ENCODE measurements around the gene SET.

GRCh38 chr9:128688181-128689337 lies at the start of gene SET:
Gene SET (plus strand): TSS chr9:128689222.
- PRO-cap = bidirectional peak, plus-strand start at chr9:128689232, minus-strand start at chr9:128688927
- RAMPAGE, long total RNA = no peak

- PRO-cap = no peak
- RAMPAGE, long total RNA = no peak
Observed at GRCh38 chr9:128770800-128771041, 1.0 kb downstream of the ZER1 start.

DNA sequence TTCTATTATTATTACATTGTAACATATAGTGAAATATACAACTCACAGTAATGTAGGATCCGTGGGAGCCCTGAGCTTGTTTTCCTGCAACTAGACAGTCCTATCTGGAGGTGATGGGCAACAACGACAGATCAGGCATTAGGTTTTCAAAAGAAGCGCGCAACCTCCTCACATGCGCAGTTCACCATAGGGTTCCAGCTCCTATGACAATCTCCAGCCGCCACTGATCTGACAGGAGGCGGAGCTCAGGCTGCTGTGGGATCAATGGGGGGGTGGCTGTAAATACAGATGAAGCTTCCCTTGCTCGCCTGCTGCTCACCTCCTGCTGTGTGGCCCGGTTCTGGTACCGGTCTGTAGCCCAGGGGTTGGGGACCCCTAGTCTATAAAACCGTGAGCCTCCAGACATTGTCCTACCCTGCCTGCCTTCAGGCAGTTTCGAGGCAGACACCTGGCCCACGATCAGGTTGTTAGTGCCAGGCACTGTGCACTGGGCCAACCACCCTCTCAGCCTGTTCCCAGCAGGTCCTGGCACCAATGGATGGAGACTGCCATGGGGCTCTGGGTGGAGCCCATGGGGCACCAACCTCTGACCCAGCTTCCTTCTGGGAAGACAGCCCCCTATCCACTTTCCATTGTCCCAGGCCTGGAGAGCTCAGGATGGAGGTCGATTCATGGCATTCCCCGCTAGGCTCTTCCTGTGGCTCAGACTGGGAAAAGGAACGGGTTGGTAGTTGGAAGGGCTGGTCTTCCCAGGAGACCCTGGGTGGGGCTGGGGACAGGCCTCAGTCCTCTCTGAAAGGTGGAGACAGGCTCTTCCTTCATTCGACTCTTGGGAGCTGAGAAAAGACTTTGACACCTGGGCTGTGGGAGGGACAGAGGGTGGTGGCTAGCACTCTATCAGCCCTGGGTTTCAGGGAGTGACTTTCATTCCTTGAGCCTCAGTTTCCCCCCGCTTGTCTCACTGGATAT lies 1.7 kb downstream of the ENDOG start:
- PRO-cap = no peak
- RAMPAGE, long total RNA = no peak

- PRO-cap = bidirectional peak, plus-strand start at chr9:128921961, minus-strand start at chr9:128921975; bidirectional peak, plus-strand start at chr9:128922295, minus-strand start at chr9:128922186
- RAMPAGE, long total RNA = start-site peak on the plus strand at chr9:128922302-128922311, 39 reads
Observed at GRCh38 chr9:128921736-128922412, 1.1 kb downstream of the PHYHD1 start.

GRCh38 chr9:129023555-129024165 lies 4.5 kb downstream of the SH3GLB2 start:
- PRO-cap = bidirectional peak, plus-strand start at chr9:129023969, minus-strand start at chr9:129023878
- RAMPAGE, long total RNA = no peak

DNA sequence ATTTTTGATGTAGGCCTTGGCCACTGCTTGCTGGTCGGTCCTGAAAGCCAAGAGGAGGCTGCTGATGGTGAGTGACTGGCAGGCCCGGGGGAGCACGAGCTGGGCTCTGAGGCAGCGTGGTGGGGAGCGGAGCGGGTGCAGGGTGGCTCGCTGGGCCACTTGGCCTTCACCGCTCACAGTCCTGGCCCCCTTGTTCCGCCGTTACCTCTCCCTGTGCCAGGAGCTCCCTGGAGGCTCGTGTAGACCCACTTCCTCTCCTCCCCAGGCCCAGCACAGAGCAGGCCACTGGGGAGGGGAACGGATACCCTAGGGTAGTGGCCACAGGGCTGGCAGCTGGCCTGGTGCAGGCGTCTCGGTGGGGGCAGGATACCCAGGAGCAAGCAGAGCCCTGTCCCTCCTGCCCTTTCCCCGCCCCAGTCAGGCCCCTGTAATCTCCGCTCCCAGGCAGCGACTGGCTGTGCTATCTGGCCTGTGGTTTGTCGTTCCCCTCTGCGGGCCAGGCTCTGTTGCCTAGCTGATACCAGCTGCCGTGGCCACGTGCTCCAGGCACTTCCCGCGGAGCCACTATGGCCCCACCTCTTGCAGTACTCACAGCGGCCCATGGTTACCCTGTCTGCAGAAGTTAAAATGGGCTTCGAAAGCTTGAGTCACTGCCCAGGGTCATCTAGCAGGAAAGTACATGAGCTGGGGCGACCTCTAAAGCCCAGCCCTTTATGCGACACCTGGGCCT lies 11.7 kb upstream of the DOLPP1 start:
- PRO-cap = no peak
- RAMPAGE, long total RNA = no peak

DNA sequence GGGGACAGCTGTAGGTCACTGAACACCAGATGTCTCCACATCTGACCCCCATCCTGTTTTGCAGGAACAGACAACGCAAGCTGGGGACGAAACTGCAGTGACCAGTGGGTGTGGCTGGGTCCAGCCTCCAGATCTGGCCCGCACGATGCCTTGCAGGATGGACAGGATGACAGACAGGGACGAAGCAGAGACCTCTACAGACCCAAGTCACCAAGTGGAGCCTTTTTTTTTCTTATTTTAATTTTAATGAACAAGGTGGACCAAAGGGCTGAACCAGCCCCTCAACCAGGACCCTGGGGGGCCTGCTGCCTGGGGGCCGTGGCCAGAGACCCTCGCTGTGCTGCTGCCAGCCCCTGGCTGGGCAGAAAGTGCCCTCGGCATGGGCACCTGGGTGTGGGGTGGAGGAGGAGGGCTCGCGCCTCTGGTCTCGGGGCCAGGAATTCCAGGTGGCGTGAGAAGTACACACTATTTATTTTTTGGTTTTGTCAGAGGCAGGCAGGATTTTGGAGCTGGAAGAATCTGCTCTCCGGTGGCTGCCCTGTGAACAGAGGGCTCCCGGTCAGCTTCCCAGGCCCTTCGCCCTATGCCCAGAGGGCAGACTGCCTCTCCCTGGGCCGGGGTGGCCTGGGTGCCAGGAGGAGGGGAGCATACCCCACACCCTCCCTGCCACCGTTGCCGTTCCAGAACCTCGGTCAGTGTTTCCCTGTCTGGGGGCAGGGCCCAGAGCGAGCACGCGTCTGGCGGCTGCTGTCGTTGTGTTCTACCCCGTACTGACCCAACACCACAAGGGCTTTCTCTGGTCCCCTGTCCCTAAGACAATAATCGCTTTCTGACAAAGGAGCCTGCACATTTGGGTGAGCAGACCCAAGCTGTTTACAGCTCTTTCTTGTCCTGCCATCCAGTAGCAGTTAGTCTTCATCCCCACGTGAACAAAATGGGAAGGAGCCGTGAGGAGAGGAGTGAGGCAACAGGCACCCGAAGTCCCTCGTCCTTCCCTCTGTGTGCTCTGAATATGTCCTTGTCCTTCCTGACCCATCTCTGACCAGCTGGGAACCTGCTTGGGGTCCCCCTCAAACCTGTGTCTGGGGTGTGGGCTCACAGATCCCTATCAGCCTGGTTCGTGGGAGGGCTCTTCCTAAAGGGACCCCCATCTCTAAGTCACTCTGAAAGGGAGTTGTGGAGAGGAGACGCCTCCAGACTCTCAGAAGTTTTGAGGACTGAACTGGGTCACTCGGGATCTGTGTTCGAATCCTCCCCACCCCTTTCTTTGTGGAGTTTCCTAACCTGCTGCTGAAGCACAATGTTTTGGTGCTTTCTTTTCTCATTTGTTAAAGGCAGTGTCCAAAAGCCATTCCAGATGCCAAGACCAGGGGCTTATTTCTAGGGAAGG lies 8.5 kb downstream of the DOLPP1 start:
- PRO-cap = no peak
- RAMPAGE, long total RNA = start-site peak on the plus strand centred at position 273 of the sequence, 48 bp wide, 5 reads; start-site peak on the plus strand centred at position 1,163 of the sequence, 143 bp wide, 23 reads

DNA sequence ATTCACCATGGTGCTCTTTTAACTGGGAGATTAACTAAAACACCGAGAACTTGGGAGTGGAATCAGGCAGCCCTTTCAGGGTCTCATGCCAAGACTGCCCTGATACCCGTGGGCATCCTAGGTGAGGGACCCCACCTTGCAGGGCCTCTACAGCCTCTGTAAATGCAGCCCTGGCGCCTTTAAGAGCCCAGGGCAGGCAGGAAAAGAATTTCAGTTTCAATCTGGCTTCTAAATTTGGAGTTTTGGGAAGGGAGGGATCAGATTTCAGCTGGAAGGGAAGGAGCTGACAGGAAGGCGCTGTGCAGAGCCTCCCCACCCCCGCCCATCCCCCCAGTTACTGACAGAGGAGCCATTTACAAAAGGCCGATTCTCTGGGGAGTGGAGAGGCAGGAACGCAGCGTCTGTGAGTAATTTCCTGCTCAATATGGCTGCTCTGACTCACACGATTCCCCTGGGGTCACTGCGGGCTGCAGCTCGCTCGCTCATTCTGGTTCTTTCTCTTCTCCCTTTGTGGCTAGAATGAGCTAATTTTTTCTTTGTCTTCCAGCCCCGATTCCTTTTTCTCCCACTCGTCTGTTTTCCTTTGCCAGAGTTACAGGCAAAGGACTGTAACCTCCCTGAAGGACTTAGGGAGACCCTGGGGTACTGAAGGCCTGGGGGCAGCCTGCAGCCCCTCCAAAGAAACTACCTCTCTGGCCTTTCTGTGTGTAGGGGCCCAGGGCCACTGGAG lies 28.7 kb downstream of the PTPA start:
- PRO-cap = bidirectional peak, plus-strand start at position 366 of the sequence, minus-strand start at position 181 of the sequence
- RAMPAGE, long total RNA = start-site peak on the plus strand centred at position 368 of the sequence, 13 bp wide, 18 reads

- PRO-cap = unidirectional peak, minus-strand start at chr9:129145833; bidirectional peak, plus-strand start at chr9:129146243, minus-strand start at chr9:129145964
- RAMPAGE, long total RNA = no peak
Observed at GRCh38 chr9:129145703-129146326, 32.2 kb downstream of the IER5L start.

DNA sequence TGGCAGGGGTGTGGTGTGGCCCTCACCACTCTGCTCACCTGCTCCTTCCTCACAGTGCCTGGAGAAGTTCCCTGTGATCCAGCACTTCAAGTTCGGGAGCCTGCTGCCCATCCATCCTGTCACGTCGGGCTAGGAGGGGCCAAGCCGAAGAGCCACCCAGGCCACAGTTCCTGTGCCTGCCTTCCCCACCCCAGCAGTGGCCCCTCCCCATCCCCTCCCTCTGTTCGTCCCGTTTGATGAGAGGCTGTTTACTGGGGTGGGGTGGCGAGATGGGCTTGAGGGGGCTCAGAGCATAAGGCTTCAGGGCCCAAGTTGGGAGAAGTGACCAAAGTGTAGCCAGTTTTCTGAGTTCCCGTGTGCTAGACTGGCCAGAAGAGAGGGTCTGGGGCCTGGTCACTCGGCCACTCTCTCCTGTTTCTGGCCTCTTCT lies 30.7 kb downstream of the IER5L start:
- PRO-cap = no peak
- RAMPAGE, long total RNA = no peak

DNA sequence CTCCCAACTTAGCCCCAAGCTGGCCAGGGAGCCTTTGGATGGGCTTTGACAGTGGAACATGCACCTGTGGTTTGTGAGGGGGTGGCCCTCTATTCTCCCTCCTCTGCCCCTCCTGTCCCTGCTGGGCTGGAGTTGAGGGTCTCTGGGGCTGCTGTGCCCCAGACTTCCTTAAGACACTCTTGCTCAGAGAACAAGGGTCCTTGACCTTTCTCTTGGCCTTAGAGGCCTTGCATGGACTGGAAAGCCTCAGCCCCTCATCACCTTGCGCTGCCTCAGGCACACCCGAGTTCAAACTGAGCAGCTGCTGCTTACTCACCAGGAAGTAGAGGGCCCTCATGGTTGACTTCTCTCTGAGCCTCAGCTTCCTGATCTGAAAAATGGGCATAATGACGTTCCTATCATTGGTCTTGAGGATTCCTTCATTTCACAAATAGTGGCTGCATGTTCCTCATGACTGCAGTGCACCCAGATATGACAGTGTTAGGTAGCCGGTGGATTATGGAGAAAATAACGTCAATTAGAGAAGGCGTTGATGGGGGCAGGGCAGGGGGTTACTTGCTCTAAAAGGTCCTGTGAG lies 28.7 kb downstream of the IER5L start:
- PRO-cap = no peak
- RAMPAGE, long total RNA = no peak

DNA sequence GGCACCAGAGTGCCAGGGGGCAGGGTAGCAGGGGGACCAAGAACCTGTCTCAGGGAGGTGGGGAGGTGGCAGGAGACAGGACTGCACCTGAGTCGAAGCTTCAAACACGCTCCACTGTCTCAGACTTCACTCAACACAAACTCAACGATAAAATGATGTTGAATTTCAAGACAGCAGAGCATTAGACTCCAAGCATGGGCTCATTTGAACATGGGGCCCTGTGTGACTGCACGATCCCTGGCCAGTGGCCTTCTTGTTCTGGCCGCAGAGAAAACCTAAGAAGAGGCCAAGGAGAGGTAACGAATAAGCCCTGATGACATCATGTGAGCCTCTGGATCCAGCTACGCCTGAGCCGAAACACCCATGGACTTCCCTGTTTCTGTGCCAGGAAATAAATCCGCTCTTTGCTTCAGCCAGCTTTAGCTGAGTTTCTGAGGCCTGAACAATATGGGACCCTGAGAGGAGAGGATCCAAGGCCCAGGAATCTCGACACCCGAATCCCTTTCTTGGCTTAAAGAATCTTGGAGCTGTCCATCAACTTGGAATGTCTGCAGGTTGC lies 13.9 kb downstream of the IER5L start:
- PRO-cap = no peak
- RAMPAGE, long total RNA = no peak

- PRO-cap = bidirectional peak, plus-strand start at chr9:129167287, minus-strand start at chr9:129167138
- RAMPAGE, long total RNA = no peak
Observed at GRCh38 chr9:129166935-129167628, 11.0 kb downstream of the IER5L start.

GRCh38 chr9:129170249-129171015 lies 7.6 kb downstream of the IER5L start:
- PRO-cap = no peak
- RAMPAGE, long total RNA = no peak

DNA sequence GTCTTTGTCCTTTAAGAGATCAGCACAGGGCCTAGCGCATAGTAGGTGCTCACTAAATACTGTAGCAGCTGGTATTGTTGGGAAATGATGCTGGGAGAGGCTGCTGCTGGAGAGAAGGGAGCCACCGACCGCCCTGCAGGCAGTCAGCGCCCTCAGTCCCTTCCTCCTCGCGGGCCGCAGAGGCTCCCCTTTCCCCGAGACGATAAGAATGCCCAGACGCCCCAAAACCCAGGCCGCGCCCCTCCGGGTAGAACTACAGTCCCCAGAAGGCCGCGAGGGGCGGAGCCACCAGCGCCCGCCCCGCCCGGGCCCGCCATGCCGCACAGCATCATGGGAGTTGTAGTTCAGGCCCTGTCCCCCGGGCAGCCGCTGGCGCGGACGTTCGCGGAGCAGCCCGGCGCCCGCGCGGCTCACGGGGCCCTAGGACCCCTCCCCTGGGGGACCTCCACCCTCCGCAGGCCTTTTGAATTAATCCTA lies 24.6 kb upstream of the IER5L start:
- PRO-cap = unidirectional peak, plus-strand start at position 347 of the sequence
- RAMPAGE, long total RNA = no peak

DNA sequence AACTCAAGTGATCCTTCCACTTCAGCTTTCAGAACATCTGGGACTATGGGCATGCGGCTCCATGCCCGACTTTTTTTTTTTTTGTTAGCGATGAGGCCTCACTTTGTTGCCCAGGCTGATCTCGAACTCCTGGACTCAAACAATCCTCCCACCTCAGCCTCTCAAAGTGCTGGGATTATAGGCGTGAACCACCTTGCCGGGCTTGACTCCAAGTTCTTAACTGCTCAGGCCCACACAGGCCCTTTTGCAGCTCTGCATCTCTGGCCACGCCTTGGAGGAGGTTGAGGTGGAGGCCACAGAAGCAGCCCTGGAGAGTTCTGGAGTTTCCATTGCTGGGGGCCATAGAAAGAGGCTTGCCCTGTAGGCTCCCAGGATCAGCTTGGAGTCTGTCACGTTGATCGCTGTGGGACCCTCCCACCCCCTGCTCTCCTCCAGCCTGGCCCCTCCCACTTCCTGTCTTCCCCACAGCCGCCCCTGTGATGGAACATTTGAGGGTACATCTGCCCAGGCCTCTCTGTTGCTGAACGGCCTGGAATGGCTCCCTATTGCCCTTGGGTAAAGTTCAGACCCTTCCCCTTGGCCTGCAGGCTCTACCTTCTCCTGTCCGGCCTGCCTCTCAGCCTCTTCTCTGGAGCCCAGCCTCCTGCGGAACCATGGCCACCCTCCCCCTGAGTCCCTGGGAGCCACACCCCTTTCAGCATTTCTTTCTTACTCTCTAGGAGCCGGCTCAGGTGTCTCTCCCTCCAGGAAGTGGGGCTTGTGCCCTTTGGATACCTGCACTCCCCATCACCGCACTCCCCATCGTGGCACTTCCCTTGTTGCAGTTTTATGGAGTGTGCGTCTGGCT lies 30.3 kb upstream of the IER5L start:
- PRO-cap = no peak
- RAMPAGE, long total RNA = no peak

GRCh38 chr9:129227798-129228209 lies 49.7 kb upstream of the IER5L start:
- PRO-cap = unidirectional peak, plus-strand start at chr9:129228057
- RAMPAGE, long total RNA = no peak

DNA sequence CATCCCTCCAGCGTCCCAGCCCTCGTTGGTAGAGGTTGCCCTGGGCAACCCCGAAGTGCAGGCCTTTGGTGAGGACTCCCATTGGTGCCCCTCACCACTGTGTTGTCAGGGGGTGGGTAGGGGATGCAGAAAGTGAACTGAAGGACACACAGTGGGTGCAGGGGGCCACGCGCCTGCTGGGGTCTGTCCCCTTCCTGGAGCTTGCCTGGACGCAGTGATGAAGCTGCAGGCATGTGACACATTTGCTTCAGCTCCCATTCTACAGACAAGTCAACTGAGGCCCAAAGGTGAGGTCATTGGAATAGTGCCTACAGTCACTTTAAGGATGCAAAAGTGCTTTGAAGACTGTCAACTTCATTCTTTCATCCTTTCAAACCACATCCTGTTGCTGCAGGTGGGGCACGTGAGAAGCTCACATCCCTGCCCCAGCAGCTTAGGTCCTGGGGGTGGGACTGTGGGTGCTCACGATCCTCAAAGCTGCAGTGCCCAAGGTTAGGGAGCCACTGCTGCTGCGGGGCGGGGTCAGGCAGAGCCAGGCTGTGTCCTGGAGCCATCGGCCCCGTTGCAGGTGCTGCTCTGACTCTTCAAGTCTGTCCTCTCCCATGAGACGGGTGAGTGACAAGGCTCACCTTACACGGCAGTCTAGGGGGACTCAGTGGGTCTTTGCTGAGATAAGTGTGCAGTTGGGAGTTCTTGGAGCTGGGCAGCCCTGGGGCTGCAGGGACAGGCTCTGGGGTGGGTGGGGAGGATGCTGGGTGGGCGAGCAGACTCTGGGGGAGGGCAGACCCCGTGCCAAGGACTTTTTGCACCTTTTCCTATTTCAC lies 57.9 kb upstream of the IER5L start:
- PRO-cap = no peak
- RAMPAGE, long total RNA = no peak

DNA sequence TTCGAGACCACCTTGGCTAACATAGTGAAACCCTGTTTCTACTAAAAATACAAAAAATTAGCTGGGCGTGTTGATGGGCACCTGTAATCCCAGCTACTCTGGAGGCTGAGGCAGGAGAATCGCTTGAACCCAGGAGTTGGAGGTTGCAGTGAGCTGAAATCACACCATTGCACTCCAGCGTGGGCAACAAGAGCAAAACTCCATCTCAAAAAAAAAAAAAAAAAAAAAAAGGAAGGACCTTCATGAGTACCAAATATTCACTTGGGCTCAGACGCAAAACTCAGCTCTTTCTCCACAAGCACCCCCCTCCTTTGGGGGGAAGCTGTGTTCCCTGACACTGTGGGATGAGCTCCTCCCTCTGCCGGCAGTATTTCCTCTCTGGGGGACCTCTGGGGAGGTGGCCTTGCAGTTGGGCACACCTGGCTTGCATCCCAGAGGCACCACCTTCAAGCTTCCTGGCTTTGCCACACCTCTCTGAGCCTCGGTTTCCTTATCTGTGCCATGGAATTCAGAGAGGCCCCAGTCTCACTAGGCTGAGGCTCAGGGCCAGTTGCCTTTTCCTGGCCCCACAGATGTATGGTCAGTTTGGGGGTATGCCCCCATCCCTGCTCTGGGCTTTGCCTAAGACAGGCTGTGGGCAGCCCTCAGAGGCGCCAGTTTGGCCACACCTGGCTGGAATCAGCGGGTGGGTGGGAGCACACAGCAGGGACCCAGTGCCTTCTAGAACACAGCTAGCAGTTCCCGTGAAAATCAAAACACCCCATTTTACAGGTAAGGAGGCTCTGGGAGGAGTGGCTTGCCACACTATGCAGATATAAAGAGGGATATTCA lies 157.4 kb upstream of the IER5L start:
- PRO-cap = bidirectional peak, plus-strand start at position 340 of the sequence, minus-strand start at position 313 of the sequence
- RAMPAGE, long total RNA = start-site peak on the plus strand centred at position 637 of the sequence, 49 bp wide, 5 reads

GRCh38 chr9:129344693-129345058 lies 166.6 kb upstream of the IER5L start:
- PRO-cap = no peak
- RAMPAGE, long total RNA = no peak